Ileum (tissue), 1 donor: ENCODE measurements around a stretch of chr7.

GRCh38 chr7:115395-115921 lies 76.9 kb upstream of the FAM20C start:
- PRO-cap = no peak

DNA sequence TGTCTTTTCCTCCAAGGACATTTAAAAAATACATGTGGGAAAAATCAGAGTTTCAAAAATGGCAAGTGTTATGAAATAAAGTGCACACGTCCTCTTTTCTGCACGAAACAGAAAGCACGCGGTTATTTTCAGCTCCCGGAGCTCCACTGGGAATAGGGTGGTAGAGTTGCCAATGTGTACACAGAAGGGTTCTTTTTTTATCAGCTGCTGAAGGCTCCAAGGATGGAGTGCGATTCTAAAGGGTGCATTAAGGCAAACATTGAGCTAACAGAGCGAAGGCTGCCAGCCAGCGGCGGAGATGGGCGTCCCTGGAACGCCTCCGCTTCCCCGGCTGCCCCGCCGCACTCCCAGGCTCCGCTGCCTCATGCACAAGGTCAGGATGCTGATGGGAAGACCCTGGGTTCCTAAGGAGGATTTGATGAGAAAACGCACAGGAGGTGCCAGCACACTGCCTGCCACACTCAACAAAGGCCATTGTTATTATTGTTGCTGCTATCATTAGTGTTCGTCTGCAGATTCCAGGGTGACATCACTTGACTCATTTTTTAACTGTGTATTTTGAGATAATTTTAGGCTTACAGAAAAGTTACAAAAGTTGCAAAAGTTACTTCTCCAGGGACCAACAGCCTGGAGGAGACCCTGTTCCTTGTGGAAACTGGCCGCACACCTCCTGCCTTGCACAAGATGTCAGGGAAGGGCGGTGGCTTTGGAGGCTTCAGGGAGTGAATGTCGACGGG lies 62.5 kb upstream of the FAM20C start:
- PRO-cap = no peak

DNA sequence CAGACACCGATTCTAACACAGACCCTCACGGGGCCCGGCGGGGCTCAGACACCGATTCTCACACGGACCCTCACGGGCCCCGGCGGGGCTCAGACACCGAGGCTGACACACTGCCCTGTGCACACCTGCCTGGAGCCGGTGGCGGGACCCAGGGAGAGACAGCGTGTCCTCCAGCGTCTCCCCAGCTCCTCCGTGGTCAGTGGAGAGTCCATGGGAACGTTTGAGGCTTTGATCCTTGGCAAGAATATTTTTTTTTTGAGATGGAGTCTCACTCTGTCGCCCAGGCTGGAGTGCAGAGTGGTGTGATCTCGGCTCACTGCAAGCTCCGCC lies 32.5 kb upstream of the FAM20C start:
- PRO-cap = unidirectional peak, minus-strand start at position 192 of the sequence

DNA sequence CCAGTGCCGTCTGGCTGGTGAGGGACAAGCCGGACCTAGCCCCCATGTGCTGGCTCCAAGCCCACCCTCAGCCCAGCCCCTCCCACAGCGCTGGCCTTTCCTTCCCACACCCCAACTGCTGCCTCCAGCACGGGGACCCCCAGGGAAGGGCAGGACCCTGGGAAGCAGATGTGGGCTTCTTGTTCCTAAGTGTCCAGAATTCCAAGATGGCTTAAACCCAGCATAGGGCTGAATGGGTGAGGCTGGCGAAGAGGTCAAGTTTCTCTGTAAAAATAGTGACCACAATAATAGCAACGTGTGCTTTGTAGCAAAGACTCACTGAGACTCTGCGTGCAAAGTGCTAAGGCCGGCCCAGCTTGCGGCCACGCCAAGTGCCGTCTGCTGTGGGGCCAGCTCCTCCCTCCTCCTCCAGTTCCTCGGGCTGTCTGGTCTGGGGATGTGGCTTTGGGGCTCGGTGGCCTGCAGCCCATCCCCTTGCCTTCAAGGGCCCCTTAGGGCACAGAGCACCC lies 7.8 kb upstream of the FAM20C start:
- PRO-cap = no peak

DNA sequence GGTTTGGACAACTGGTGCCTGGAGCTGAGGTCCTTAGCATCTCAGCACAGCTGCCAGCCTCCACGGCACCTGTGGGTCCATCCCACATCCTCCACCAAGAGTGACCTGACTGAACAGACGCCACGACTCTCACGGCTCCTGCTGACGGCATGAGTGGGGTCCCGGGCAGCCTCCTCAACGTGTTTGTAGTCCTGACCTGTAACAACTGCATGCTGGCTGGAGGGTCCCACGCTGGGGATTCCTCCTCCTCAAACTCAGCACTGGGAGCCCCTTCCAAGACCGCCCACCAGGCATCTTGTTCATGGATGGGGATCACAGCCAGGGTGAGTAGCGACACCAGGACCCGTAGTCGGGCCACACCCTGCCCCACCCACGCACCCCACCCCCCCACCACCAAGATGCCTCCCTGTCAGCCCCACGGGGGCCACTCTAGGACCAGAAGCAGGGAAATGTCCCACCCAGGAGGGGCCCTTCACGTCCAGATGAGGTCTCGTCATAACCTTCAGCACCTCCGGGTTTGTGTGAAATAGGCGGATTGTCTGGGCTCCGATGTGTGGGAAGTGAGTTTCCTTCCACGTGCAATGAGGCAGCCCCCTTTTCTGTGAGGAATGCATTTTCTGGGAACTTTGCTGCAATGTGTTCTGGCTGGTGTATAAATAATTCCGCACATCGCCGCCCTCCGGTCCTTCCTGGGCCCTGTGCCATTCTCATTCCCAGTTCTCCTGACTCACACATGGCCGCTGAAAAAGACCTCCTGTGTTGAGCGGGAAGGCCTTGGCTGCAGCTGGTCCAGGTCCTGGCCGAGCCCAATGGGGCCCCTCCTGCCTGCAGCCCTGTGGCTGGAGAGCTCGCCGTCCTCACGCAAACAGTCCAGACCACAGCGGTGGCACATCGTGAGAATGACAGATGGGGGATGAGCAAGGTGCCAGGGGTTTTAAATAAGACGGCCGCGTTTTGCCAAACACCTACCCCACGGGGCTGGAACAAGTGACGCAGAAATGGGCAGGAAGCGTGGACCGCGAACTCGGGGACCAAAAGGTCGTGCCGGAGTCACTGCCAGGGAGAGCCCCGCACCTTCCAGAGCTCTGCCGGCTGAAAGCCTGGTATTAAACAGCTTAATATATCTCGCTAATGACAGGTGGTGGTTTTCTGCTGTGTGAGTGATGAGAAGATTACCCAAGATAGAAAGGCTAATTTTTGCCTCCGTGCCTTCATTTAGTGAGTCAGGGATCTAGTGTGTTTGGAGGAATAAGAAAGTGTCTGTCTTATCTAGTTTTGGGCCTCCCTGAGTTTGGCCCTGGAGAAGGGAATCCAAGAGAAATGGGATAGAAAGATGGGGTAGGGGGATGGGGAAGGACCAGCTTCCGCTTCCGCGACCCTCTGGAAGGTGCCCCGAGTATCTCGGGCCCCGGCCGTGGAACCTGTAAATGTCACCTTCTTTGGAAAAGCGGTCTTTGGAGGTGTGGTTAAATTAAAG lies 36.8 kb downstream of the FAM20C start:
- PRO-cap = no peak

GRCh38 chr7:246051-246655 lies 43.8 kb upstream of the FOXL3 start:
- PRO-cap = no peak

DNA sequence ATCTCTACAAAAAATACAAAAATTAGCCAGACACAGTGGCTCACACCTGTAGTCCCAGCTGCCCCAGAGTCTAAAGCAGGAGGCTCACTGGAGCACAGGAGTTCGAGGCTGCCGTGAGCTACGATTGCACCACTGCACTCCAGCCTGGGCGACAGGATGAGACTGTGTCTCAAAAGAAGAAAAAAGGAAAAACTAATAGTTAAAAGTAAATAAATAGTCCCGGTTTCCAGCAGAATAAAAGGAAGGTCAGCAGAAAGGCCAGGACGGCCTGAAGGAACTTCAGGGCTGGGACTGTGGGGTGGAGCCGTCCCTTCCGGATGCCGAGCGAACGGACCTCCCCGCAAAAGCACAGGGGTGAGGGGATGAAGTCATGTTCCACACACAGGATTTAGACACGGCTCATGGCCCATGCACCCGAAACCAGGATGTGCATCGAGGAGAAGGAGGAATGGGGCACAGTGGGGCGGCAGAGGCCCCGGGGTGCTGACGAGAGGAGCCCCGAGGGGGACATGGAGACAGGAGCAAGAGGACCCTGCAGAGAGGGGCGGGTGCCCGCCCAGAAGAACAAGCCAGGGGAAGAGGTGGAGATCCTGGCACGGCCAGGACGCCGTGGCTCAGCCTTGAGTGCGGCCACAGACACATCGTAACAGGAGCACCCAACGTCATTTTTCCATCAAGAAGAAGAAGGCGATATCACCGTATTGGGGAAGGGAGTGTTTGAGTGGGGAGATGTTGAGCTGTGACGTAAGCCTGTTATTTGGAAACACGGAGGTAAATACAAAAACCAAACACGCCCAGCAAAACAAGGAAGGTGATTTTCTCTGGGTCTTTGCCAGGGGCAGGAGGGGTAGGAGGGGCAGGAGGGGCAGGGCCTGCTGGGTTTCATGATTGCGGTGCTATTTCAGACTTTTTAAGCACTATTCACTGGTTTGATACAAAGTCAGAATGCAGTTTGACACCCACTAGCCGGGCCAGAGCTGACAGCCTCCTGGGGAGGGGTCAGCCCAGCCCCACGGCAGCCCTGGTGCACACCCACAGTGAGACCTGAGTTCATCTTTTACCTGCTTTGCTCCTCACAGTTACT lies 25.4 kb upstream of the FOXL3 start:
- PRO-cap = no peak

DNA sequence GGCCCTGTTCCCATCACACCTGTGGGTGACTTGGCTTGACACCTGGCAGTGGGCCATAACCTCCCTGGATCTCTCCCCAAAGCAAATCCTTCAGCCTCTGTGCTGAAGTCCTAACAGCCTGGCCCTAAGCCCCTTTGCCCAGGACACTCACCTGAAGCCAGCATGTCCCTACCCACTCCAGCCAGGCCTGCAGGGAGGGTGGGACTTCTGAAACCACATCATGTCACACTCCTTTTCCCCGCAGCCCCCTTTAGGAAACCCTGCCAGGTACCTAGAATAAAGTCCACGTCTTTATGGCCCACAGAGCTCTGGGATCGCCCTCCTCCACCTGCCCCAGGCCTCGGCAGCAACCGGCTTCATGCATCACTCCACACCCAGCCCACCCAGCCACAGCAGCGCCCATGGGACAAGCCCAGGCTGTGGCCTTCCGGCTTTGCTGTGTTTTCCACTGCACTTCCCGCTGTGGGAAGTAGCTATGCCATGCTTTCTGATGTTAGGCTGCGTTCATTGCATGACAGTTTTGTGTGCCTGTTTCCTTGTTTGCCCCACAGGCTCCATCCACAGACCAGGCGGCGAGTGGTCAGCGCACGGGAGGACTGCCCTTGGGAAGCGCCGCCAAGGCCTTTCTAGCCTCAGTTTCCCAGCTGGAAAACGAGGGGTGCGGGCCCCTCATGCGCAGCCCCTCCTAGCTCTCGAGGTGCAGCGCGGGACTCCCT lies 31.5 kb downstream of the FOXL3 start:
- PRO-cap = unidirectional peak, plus-strand start at position 366 of the sequence

- PRO-cap = no peak
These were observed 86.1 kb downstream of the FOXL3 start for GRCh38 chr7:376159-376446.

GRCh38 chr7:379040-380472 lies 89.6 kb downstream of the FOXL3 start:
- PRO-cap = bidirectional peak, plus-strand start at chr7:379459, minus-strand start at chr7:379316; bidirectional peak, plus-strand start at chr7:379669, minus-strand start at chr7:379680

- PRO-cap = no peak
These were observed 18.8 kb downstream of the PDGFA start for GRCh38 chr7:500761-501398.

DNA sequence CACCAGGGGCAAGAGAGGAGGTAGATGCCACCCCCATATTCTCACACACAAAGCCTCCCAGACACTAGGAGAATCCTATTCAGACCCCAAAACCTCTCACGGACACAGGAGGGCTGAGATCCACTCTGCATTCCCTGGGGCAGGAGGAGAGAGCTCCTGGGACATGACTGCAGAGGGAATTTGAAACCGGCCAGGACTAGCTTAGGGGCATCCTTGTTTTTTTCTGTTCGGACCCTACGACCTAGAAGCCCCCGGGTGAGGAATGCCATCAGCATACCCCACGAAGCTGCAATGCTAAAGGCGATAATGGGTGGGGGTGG lies 4.1 kb downstream of the PDGFA start:
- PRO-cap = no peak

GRCh38 chr7:557397-558060 lies 37.9 kb upstream of the PDGFA start:
- PRO-cap = no peak

DNA sequence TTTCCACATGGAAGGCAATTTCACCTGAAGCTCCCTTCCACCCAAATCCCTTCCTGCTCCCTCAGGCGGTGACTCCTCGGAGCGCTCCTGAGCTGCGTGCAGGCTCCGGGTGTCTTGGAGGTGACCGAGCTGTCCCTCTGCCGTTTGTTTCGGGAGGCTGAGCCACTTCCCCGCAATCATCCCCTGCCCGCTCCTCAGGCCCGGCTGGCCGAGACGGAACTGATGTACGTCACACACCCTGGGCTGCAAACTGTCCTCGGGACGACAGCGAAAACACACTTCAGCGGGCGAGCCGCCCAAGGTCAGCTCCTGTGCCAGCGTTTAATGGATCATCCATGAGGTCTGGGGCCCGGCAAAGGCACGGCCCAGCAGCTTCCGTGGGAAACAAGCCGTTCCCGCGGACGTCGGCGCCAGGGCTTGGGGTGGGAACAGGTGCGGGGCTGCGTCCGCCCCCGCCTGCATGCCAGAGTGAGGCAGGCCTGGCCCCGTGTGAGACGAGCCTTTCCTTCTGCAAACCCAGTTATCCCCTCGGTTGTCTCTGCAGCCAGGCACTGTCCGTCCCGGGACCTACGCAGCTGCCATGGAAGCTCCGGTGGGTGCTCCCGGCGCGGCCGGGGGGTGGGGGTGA lies 41.9 kb upstream of the PDGFA start:
- PRO-cap = no peak

GRCh38 chr7:574189-574465 lies 54.5 kb upstream of the PDGFA start:
- PRO-cap = no peak

DNA sequence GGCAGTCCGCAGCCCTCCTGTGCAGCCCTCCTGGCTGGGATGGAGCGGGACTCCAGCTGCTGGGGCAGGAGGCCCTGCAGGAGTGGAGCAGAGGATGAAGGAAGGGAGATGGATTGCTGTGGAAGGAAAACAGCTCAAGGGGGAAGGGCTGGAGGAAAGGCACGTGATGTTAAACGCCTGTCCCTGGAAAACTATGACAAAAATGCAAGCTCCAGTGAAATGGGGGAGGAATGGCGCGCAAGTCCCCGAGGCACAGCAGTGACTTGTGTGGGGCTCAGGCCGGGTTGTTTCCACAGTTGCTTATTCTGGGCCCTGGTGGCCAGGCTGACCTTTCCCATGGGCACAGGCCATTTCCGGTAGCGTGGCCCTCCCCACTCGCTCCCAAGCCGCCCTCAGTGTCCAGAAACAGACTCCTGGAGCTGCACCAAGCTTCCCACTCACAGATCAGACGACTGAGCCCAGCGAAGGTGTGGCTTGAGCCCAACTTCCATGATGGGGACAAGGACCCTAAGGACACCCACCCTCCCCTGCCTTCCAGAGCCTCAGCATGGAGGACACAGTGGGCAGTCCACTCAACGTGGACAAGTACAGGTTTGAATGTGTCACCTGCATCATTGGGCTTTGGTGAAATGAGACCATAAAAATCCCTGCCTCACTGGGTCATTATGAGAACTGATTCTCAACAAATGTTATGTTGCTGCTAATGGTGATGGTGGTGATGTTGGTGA lies 68.2 kb upstream of the PDGFA start:
- PRO-cap = no peak

GRCh38 chr7:601176-602401 lies 81.9 kb upstream of the PDGFA start:
- PRO-cap = bidirectional peak, plus-strand start at chr7:601819, minus-strand start at chr7:601635; unidirectional peak, plus-strand start at chr7:602050

DNA sequence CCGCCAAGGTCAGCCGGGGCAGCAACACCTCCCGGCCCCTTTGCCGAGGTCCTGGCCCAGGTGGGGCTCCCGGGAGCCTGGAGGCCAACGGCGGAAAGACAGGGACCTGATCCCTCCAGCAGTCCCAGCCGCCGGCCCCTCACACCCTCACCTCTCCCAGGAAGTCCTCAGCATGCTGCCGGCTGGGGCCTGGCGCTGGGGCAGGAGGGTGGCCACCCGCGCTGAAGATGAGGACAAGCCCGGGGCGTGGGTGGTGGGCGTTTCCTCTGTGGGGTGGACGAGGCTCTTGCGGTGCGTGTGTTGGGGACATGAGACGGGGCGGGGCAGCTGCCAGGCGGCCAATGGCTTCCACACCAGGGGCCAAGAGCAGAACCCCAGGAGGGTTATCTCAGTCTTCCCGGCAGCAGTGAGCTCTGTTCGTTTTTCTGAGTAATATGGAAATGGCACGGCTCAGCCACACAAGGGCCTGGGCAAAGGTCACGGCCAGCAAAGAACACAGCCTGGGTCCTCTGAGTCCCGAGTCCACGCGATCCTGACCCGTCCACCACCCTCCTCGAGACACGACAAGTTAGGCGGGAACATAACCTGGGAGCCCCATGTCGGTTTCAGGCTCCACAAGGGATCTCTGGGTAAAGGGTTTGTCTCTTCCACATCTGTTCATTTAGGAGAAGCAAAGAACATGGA lies 82.9 kb upstream of the PDGFA start:
- PRO-cap = bidirectional peak, plus-strand start at position 519 of the sequence, minus-strand start at position 427 of the sequence

DNA sequence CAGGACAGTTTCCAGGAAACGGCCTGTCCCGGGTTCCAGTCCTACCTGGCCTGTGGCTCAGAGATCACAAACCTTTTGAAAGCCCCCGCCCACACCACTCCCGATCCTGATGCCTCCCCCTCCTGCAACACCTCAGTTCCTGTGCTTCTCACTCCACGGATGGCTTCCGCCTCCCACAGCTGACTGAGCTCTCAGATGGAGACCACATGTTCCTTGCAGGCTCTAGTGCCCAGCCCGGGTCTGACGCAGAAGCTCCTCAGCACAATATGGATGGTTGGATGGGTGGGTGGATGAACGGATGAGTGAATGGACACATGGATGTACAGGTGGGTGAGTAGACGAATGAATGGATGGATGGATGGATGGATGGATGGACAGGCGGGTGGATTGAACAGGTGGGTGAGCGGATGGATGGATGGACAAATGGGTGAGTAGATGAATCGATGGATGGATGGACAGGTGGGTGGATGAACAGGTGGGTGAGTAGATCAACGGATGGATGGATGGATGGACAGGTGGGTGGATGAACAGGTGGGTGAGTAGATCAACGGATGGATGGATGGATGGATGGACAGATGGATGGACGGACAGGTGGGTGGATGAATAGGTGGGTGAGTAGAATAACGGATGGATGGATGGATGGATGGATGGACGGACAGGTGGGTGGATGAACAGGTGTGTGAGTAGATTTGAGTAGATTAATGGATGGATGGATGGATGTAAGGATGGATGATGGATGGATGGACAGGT lies 92.0 kb upstream of the PDGFA start:
- PRO-cap = no peak

- PRO-cap = no peak
These were observed 15.3 kb upstream of the DNAAF5 start for GRCh38 chr7:711057-711782.